Measurements from ENCODE around the genes PCDHAC1, PCDHB6, PCDHB16, PCDHB10, PCDHGA2 and PCDHGC3.

GRCh38 chr5:140673944-140674591, 692 bp upstream of the DND1 start:
- RRBS, result no CpG with 5 or more reads among the region's 6 CpGs

DNA sequence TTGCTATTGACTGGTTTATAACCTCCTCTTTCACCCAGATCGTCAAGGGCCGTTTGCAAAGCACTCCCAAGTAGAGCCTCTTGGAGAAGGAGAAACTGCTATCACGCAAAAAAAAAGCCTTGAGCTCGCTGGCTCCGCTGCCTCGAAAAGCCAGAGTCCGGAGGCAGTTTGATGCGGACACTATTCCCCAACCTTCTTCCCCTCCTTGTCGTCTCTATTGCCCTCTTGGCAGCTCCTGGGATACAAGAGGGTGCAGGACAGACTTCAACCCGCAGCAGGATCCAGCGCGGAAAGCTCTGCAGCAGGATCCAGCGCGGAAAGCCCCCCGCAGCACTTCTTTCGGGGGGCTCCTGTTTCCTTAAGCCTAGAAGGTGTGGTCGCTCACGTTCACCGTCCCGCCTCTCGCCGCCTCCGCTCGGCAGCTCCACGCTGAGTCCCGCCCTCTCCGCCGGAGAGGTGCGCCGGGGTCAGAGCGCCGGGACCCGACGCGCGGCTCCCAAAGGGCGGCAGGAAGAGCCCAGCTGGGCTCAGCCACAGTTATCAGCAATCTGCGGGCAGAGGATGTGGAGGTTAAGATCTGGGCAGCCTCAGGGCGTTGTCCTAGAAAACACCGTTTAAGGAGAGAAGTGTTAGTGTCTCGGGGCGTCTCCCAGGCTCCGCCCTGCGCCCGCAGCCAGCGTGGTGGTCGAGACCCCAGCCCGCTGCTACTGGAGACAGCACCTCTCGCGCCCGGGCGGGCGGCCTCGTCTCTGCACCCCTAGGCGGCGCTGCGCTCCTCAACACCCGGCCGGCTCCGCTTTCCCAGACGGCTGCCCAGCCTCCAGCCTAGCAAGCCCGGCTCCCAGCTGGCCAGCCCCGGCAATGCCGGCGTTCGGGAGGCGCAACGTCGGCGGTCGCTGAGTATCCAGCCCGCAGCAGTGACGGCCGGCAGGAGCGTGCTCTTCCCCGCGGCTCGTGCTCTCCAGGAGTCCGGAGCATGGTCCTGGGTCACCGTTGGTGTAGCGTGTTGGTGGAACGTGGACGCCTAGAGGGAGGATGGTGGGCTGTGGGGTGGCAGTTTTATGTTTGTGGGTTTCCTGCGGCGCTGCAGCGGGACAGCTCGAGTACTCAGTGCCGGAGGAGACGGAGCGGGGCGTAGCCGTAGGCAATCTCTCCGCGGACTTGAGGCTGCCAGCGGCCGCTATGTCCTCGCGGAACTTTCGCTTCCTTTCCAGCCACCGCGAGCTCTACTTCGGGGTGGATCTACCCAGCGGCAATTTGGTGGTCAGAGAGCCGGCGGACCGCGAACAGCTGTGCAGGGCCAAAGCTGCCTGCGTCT, at the start of gene PCDHAC1:
TSS of gene PCDHAC1 (plus strand) at position 442 of the 1,318 bp plus-strand sequence.
- RRBS, result 3% methylated on average over 28 of the region's 108 CpGs

DNA sequence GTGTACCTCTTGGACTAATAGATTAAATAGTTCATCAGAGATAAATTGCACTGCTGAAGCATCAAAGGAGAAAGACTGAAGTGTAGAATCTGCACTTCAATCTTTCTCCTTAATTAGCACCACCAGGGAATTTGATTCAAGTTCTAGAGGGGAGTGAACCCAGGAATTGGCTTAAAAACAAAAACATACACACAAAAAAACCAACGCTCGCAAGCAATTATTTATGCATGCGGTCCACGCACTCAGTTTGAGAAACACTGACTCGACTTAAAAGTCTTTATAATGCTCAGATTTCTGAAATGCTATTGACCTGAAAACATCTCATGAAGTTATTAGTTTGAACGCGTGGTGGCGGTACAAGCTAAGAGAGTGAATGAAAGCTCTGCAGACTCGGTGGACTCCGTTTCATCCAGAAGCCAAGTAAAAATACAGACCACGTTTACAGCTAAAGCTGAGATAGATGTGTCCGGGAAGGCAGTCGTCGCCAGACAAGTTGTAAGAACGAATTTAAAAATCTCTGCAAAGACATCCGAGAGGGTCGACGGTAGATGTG, at the start of gene PCDHB6:
TSS of gene PCDHB6 (plus strand) at position 403 of the 553 bp plus-strand sequence.
- RRBS, result no CpG with 5 or more reads among the region's 18 CpGs

DNA sequence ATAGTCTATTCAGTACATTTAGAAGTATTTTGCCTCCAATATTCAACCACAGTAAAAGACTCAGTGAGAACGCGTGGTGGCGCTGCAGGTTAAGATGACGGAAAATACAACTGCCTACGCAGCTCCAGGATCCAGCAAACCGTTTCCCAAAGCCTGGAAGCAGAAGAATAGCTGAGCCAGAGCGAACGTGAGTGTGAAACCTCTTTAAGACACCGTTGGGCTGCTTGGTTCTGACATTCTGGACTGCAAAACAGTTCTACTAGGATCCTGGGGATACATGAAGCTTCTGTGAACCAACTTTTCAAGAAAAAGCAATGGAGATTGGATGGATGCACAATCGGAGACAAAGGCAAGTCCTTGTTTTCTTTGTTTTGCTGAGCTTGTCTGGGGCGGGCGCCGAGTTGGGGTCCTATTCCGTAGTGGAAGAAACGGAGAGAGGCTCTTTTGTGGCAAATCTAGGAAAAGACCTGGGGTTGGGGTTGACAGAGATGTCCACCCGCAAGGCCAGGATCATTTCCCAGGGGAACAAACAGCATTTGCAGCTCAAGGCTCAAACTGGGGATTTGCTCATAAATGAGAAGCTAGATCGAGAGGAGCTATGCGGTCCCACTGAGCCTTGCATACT, at the start of gene PCDHB16:
TSS of gene PCDHB16 (plus strand) at position 142 of the 625 bp plus-strand sequence.
- RRBS, result no CpG with 5 or more reads among the region's 18 CpGs

GRCh38 chr5:141191987-141192759, at the start of gene PCDHB10:
TSS of gene PCDHB10 (plus strand) at chr5:141192353.
- RRBS, result no CpG with 5 or more reads among the region's 11 CpGs

DNA sequence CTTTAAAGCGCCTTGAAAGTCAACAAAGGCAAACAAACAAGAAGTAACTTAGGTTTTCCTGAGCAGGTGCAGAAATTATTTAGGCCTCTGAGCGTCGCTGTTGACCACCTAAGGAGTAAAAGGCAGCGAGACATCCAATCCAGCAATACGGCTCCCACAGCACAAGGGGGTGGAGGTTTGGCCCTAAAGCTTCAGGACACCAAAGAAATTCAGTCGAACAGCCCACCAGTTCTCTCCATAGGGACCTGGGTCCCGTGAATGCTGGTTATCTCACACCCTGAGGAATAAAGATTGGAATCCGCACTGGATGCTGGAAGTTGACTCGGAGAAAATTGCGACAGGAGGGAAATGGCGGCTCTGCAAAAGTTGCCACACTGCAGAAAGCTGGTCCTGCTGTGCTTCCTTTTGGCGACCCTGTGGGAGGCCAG, at the start of gene PCDHGA2:
TSS of gene PCDHGA2 (plus strand) at position 137 of the 428 bp plus-strand sequence.
- RRBS, result no CpG with 5 or more reads among the region's 12 CpGs

DNA sequence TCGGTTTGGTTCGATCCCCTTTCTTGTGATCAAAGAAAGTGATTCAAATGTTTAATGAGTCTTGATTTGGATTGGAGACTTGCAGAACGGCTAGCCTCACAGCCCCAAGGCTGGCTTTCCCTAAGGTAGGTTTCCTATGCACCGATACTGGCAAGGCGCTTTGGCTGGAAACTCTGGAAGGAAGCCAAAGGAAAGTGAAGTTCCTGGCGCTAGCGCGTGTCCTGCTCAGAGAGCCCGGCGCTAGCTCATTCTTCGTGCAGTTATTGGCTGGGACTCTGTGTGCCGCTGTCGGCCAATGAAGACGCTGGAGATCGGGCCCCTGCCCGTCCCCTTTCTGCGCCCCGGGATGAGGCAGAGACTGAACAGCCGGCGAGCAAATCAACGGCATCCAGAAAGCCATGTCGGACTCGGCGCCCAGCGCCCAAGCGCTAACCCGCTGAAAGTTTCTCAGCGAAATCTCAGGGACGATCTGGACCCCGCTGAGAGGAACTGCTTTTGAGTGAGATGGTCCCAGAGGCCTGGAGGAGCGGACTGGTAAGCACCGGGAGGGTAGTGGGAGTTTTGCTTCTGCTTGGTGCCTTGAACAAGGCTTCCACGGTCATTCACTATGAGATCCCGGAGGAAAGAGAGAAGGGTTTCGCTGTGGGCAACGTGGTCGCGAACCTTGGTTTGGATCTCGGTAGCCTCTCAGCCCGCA, at the start of gene PCDHGC3:
TSS of gene PCDHGC3 (plus strand) at position 354 of the 697 bp plus-strand sequence.
- RRBS, result 2% methylated on average over 14 of the region's 40 CpGs

DNA sequence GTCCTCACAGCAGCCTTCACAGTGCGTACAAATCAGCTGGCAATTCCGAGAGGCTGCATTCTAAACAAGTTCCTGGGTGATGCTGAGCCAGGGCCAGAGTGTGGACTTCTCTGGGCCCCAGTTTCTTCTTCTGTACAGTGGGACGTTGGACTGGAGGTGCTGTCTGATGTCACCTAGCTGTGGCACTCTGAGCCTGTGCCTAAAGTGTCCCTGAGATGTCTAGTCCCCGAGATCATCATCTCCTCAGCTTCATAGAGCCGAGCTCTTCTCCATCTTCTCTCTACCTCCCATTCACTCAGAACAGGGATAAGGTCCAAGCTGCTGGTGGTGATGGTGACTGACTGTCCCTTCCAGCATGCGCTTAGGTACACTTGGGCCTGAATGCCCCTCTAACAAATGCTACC, 20.7 kb downstream of the PCDHGC5 start:
- RRBS, result no CpG with 5 or more reads among the region's 6 CpGs

- RRBS, result no CpG with 5 or more reads among the region's 23 CpGs
Measured at GRCh38 chr5:141512941-141513346, 24.1 kb downstream of the PCDHGC5 start.

GRCh38 chr5:141582069-141582715, 36.6 kb downstream of the DIAPH1 start:
- RRBS, result no CpG with 5 or more reads among the region's 4 CpGs

DNA sequence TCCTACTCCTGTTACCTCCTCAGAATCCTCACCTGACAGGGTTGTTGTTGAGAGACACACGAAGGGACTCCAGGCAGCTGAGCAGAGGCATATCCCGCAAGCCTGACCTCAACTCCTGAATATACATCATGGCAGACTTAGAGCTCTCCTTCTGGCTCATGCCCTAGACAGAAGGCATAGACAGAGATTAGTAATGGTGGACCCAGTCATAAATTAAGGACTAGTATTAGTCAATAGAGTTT, 35.4 kb downstream of the DIAPH1 start:
- RRBS, result no CpG with 5 or more reads among the region's 2 CpGs

- RRBS, result no CpG with 5 or more reads among the region's 10 CpGs
Measured at GRCh38 chr5:141672624-141672905, 9.5 kb downstream of the ARAP3 start.

DNA sequence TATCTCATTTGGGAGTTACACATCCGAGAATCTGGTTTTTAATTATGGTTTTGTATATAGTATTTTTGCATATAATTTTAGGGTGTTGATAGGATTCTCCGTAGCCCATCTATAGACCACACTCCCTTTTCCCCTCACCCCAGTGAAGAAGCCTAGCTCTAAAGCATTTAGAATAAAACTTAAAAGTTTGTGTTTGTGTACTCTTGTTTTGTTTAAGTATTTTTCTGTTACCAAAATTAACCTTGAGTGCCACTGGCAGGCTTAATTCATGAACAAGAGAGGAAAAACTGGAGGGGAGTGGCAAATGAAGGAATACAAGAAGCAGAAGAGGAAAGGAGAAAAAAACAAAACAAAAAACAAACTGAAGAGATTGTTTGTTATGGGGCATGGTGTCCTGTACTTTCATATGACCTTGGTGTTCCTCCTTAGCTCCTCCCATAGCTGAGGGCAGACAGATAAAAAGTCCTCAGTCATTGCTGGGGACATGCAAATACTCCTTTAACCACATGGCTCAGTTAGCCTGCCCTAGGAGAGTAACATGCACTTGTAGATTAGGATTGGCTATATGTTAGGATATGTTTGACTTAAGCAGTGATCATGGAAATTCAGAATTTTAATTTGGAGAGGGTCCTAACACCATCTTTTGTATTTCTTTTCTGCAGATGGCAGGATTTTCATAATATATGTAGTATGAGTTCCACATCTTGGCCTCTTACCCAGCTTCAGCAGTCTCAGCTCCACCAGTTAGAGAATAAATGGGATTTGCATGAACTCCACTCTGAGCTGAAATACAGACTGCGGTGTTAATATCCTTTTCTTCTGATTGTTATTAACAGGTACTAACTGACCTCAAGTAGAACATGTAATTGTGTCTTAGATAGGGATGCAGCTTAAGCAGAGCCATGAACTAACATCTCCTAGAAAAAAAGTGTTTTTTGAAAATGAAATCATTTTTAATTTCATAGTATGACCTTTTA, 1.4 kb downstream of the RNF14 start:
- RRBS, result no CpG with 5 or more reads among the region's 3 CpGs

- RRBS, result no CpG with 5 or more reads among the region's 4 CpGs
Measured at GRCh38 chr5:142053345-142054132, 40.7 kb upstream of the GNPDA1 start.

DNA sequence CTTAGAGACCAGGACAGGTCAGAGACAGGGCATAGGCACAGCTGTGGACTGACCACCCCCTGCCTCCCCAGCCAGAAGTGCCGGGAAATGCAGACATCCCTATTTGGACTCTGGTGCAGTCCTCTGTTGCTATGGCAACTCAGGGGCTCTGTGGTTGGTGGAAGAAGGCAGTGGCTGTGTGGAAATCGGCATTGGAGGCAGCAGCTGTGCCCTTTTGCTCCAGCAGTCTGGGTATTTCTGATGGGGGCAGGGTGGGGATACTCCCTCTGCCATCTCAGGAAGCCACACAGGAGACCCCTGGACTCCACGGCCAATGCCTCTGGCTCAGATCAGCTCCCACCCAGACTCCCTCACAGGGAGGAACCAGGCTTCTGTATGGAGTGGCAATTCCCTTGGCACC, 43.2 kb upstream of the NDFIP1 start:
- RRBS, result no CpG with 5 or more reads among the region's 3 CpGs

DNA sequence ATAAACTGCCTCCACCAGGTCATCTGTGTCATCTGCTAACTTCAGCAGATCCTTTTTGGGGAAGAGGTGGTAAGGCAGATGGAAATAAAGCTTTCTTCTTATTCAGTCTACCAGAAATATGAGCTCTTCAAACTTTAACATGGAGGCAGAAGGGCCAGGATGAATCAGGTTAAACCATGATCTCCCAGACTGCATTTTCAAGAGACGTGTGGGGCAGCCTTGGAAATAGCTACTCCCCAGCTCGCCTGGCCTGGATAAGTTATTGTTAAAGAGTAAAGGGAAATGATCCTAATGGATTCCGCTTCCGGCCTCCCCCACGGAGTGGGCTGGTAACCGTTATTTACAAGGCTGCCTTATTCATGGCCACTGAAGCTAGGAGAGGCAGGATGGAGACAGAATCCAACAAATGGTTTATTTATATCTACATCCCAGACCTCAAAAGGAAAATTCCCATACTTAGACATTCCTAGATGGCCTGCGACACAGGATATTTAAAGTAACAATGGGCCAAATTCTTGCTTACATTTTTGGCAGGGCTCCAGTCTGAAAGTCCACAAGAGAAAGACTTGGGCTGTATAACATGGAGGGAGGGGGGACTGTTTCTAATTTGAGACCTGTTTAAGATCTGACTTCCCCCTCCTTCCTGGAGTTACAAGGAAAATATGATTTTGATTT, 27.9 kb downstream of the SPRY4 start:
- RRBS, result no CpG with 5 or more reads among the region's 7 CpGs

DNA sequence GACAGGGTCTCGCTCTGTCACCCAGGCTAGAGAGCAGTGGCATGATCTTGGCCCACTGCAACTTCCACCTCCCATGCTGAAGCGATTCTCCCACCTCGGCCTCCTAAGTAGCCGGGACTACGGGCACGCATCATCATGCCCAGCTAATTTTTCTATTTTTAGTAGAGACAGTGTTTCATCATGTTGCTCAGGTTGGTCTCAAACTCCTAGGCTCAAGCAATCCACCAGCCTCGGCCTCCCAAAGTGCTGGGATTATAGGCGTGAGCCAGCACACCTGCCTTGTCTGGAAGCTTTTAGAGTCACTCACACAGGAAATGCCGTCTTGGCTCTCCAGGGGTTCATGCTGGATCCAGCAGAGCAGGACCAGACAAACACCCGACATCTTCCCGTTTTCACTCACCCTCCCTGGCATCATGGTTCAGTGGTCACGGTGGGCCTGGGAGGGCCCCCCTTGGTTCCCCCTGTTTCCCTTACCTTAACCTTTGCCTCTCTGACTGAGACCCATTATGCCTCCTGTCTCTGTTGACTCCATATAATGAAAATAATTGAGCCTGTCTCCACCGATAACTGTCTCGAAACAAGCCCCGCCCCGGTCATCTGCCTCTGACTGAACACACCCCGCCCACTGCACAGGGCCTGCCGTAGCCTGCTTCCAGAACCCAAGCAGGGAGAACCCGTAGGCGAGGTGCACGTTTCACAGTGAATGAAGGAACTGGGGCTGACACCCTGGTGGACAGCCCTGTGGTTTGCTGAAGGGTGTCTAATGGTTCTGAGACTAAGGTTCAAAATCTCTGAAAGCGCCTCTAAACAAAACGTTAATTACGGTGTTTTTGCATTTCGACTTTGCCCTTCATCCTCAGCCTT, 39.5 kb upstream of the SPRY4 start:
- RRBS, result no CpG with 5 or more reads among the region's 25 CpGs

GRCh38 chr5:142376472-142376833, 51.6 kb upstream of the SPRY4 start:
- RRBS, result no CpG with 5 or more reads among the region's 11 CpGs

DNA sequence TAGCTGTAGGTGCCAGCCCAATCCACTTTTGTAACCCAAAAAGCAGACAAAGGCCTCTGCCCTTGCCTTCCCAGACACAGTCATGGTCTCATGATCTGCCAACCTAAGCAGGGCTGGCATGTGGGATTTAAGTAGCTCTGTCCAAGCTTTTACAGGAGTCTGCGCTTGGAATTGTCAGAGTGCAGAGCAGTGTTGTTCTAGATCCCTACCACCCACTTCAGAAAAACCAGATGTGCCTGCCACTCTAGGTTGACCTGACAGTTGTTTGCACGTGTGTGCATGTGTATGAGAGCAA, 87.7 kb upstream of the SPRY4 start:
- RRBS, result no CpG with 5 or more reads among the region's 2 CpGs

DNA sequence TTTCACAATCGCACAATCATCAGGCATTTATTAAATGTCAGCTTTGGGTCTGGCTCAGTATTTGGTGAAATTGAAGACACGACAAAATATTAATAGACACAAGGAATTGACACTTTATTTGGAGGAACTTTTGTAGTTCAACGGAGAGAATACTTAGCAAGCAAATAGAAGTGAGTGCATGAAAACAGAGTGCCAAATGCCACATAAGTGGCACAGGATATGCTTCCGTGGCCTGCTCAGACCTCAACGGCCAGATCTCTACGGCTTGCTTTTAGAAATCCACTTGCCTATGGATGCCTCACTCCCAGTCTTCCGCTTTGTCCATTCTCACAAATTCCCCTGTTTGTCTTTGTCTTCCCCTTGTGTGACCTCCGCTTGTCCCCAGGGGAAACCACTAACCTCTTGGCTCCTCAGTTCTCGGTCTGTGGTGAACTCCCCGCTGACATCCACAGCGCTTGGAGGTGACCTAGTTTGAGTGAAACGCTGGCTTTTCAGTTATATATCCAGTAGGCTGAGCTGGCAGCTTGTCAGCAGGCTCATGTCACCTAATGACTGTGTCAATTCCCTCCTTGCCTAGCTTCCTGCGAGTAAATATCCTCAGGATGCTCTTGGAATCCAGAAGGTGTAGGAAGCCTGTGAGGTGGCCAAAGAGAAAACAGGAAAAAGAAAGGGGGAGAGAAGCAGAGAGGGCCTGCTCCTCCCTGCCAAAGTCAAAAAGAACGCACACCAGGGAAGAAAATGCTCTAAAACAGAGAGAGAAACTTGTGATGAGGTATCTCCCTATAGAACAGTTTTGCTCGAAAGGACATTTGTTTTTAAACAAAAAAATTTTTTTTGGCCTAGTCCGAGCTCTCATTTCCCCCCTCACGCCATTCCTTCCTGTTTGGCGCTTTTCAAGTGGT, 101.4 kb upstream of the SPRY4 start:
- RRBS, result no CpG with 5 or more reads among the region's 18 CpGs